Subcutaneous adipose tissue (tissue), 3 donors: ENCODE results near the genes AKR1C8 and TUBAL3.

DNA sequence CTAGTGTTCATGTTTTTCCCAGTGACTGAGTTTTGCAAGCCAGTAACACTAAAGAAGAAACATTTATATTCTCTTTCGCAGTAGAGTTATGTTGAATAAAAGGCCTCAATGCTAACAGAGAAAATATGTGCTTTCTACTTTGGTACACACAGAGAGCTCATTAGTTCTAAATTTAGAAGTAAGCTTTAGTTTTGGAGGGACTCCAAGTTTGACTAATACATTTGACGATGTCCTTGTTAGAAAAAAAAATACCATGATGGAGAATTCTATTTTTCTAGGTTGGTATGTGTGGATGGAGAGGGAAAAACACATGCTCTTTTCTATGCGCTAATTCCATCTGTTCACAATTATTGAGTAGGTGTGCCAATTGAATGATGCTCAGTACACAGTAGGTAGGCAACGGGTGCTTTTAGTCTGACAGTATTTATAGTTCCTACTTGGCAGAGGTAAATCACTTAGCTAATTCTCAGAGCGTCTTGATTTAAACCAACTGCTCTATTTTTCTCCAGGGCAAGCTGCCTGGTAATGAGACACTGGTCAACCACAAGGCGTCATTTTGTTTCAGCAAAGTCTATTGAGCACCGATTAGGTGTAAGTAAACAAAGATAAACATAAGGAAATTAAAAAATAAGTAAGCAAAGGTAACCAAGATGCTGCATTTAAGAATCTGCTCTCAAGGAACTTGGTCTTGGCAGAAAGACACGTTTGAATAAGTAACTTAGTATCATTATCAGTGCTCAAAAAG, 327.1 kb upstream of the AKR1E2 start:
- PRO-cap = no peak
- RAMPAGE, long total RNA, 3 experiments = no peak in any of the 3 experiments

- PRO-cap = no peak
- RAMPAGE, long total RNA, 3 experiments = no peak in any of the 3 experiments
These were observed 62.1 kb upstream of the AKR1E2 start for GRCh38 chr10:4763935-4764309.

GRCh38 chr10:4766392-4766852, 59.6 kb upstream of the AKR1E2 start:
- PRO-cap = no peak
- RAMPAGE, long total RNA, 3 experiments = start-site peak on the minus strand in 1 of 3 experiments, at chr10:4766753-4766800 at its widest, 6 reads per replicate

GRCh38 chr10:4849417-4850105, 23.6 kb downstream of the AKR1E2 start:
- PRO-cap = no peak
- RAMPAGE, long total RNA, 3 experiments = no peak in any of the 3 experiments

- PRO-cap = no peak
- RAMPAGE, long total RNA, 3 experiments = no peak in any of the 3 experiments
These were observed 47.1 kb upstream of the AKR1C1 start for GRCh38 chr10:4916016-4916675.

DNA sequence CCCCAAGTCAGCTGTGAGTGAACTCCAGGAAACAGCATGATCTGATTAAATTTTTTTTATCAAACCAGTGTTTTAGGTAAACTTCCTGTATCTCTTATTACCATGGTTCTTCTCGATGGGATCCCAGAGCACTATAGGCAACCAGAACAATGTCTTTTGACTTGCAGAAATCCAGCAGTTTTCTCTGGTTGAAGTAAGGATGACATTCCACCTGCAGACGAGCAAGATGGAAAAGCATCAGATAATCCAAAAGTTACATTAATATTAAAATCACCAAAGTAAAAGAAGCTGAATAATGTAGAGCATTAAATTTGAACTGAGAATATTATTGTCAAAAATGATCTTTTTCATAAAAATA, 8.0 kb downstream of the AKR1C2 start:
- PRO-cap = no peak
- RAMPAGE, long total RNA, 3 experiments = start-site peak on the minus strand in 1 of 3 experiments, centred at position 153 of the sequence, 74 reads per replicate

- PRO-cap = no peak
- RAMPAGE, long total RNA, 3 experiments = no peak in any of the 3 experiments
These were observed 40.1 kb upstream of the AKR1C2 start for GRCh38 chr10:5043676-5044307.

GRCh38 chr10:5096094-5096527, 1.9 kb downstream of the AKR1C3 start:
- PRO-cap = no peak
- RAMPAGE, long total RNA, 3 experiments = no peak in any of the 3 experiments

- PRO-cap = no peak
- RAMPAGE, long total RNA, 3 experiments = start-site peak on the minus strand in 1 of 3 experiments, at chr10:5185147-5185199 at its widest, 32 reads per replicate
These were observed at the start of gene AKR1C8 for GRCh38 chr10:5184742-5185519. Gene AKR1C8, minus strand, starts transcription at chr10:5185150.

DNA sequence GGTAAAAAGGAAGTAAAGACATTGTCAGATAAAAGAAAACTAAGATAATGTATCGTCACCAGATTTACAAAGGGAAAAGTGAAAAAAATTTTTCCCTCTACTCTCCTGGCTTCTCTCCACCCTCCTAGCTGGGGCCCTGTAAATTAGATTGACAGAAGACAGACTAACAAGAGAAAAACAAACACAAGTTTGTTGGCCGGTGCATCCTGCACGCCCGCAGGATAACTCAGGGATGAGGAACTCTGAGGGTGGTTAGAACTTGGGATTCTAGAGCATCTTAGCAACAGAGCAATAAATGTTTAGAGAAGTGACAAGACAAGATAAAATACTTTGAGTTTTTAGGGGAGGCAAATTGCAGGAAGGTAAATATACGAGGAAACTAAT, 4.5 kb upstream of the UCN3 start:
- PRO-cap = unidirectional peak, minus-strand start at position 218 of the sequence
- RAMPAGE, long total RNA, 3 experiments = no peak in any of the 3 experiments

- PRO-cap = unidirectional peak, minus-strand start at chr10:5404828
- RAMPAGE, long total RNA, 3 experiments = no peak in any of the 3 experiments
These were observed at the start of gene TUBAL3 for GRCh38 chr10:5404704-5405128. Gene TUBAL3, minus strand, starts transcription at chr10:5404828.

GRCh38 chr10:5466988-5467589, 32.3 kb downstream of the CALML5 start:
- PRO-cap = no peak
- RAMPAGE, long total RNA, 3 experiments = no peak in any of the 3 experiments

- PRO-cap = no peak
- RAMPAGE, long total RNA, 3 experiments = no peak in any of the 3 experiments
These were observed 5.8 kb downstream of the CALML5 start for GRCh38 chr10:5493182-5494317.

- PRO-cap = no peak
- RAMPAGE, long total RNA, 3 experiments = no peak in any of the 3 experiments
These were observed 70.5 kb downstream of the ASB13 start for GRCh38 chr10:5595647-5596560.

DNA sequence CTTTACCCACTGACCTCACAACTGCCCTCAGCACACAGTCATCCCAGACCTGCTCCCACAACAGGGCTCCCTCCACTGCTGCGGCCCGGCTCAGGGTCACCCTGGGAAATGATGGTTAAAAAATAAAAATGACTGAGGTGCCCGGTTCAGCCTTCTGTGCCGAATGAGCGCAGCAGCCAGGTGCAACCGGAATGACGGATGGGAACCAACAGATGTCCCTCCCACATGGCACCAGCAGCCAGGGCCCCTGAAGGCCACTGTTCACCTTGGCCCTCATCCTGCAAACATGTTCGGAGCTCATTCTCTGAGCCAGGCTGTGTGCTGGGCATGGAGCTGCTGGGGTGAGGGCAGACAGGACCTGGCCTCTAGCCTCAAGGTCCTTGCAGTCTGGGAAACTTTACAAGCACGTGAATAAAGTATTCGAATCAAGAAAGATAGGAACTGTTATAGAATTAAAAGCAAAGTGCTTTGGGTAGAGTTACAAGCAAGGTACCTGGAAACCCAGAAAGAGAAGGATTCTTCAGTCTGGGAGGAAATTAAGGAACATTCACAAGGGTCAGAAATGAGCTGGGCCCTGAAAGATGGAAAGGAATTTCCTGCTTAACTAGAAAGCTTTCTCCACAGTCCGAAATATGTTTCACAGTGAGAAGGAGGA, 40.0 kb downstream of the ASB13 start:
- PRO-cap = no peak
- RAMPAGE, long total RNA, 3 experiments = no peak in any of the 3 experiments

- PRO-cap = no peak
- RAMPAGE, long total RNA, 3 experiments = no peak in any of the 3 experiments
These were observed 23.1 kb downstream of the ASB13 start for GRCh38 chr10:5643354-5643675.

GRCh38 chr10:5725761-5726363, 41.2 kb downstream of the TASOR2 start:
- PRO-cap = no peak
- RAMPAGE, long total RNA, 3 experiments = start-site peak on the plus strand in 1 of 3 experiments, at chr10:5725706-5726161 at its widest, 8 reads per replicate

- PRO-cap = no peak
- RAMPAGE, long total RNA, 3 experiments = no peak in any of the 3 experiments
These were observed 46.7 kb downstream of the GDI2 start for GRCh38 chr10:5766410-5766972.

GRCh38 chr10:5915983-5916707, 26.1 kb downstream of the FBH1 start:
- PRO-cap = no peak
- RAMPAGE, long total RNA, 3 experiments = start-site peak on the plus strand in 1 of 3 experiments, at chr10:5916239-5916298 at its widest, 27 reads per replicate

GRCh38 chr10:5976540-5977159, 693 bp downstream of the IL15RA start:
- PRO-cap = bidirectional peak, plus-strand start at chr10:5977049, minus-strand start at chr10:5976847
- RAMPAGE, long total RNA, 3 experiments = no peak in any of the 3 experiments